Aorta (tissue), 1 donor: ENCODE measurements around the gene PDE8A.

- PRO-cap: no peak
These were observed 888 bp upstream of the SLC28A1 start for GRCh38 chr15:84883360-84884188.

GRCh38 chr15:84886315-84887109 is 2.0 kb downstream of the SLC28A1 start:
- PRO-cap: no peak

DNA sequence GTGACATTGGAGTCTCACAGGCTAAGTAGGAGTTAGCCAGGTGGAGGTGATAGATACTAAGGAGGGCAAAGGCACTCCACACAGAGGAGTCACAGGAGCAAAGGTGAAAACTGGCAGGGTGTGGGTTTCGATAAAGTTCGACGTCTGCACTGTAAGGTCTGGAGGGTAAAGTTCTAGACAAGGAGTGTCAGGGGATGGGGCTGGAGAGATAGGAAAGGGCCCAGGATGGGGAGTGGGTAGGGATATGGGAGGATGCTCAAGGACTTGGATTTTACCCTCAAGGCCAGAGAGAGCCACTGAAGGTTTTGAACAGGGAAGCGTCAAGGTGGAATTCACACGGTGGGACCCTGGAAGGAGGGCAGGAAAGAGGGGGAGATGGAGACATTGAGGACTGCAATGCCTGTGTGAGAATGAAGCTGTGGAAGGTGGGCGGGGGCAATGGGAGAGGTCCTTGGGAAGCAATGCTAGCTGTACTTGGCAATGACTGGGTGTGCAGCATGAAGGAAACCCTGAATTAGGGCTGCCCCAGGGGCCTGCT is 6.4 kb downstream of the SLC28A1 start:
- PRO-cap: no peak

DNA sequence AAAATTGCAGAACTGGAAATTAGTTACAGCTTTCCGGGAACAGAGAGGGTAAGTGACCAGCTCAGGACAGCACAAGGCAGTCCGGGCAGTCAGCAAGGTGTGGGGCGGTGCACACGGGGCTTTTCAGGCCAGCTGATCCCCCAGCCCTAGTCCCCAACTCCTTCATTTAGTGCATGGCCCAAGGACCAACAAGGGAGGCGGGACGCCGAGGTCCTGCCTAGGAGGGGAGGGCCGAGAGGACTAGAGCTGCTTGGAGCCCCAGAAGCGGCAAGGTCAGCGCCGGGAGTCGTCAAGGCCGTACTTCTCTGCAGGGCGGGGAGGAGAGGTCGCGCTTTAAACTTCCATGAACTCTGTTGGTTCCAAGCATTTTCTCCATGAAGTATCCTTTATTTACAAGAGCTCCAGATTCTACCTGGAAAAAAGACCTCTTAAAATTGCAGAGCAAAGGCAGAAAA is 2.0 kb upstream of the PDE8A start:
- PRO-cap: no peak

GRCh38 chr15:84981571-84982373 is at the start of gene PDE8A:
TSS of gene PDE8A (plus strand) at chr15:84981856.
- PRO-cap: unidirectional peak, plus-strand start at chr15:84981681; bidirectional peak, plus-strand start at chr15:84981856, minus-strand start at chr15:84981801

DNA sequence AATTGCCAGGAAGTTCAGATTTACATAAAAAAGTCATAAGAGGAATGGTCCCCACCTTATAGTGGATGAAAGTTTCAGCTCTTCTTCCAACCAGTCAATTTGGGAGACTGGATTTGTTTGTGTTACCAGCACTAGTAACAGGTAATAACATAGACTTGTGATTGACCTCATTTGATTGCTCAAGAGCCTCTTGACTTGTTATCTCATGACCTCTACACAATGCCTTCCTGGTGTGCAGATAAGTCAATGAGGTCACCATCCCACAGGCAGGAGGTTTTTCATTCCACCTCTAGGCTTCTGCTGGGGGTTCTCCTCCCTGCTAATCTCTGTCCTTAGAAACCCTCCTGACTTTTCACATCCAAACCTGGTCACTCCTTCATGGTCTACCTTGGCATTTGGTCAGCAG is 33.7 kb upstream of the AKAP13 start:
- PRO-cap: no peak

DNA sequence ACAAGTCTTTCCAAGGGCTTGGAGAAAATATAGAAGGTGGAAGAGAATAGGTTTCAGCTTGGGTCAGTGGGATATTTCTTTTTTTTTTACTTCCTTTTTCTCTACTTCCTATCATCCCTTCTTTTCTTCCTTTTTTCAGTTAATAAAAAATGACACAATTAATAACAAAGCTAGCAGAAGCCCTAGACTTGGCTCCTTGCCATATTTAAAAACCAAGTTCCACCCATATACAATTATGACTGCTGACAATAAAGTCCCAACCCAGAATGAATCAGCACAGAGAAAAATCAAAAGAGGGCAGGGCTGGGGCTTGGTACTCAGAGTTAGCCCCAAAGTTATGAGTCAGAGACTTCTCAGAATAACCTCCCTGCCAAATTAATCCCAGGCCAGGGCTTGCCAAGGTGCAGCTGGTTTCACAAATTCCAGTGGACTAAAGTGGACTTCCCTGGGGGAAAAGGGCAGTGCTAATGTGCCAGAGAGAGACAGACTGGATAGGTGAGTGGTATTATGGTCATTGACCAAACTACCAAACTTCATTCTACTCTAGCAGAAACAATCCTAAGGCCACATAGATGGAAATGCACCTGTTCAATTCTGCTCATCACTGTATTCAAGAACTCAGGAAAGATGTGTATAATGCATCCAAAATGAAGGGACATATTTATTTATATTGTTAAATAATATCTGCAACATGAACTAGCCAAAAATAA is 22.4 kb upstream of the AKAP13 start:
- PRO-cap: no peak

GRCh38 chr15:85380232-85380469 is 252 bp upstream of the AKAP13 start:
- PRO-cap: bidirectional peak, plus-strand start at chr15:85380674, minus-strand start at chr15:85380371

DNA sequence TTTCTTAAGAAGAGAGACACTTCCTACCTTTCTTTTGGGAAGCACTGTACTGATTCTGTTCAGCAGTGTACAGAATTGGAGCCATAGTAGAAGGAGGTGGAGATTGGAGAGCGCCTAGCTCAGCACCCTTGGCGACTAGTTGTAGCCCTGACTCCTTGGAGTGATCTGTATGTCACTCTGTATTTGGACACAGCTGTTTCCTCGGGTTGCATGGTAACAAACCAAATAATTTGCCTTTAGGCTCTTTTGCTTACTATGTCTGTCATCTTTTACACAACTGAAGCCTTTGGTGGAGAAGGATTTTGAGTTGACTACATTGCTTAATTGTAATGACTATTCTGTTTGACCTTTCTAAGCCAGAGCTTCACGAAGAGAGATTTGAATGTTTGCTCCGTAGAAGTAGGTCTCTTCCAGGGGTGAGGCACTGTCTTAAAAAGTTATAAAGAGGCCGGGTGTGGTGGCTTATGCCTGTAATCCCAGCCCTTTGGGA is 77.1 kb downstream of the AKAP13 start:
- PRO-cap: no peak

GRCh38 chr15:85543541-85544437 is 163.4 kb downstream of the AKAP13 start:
- PRO-cap: no peak

DNA sequence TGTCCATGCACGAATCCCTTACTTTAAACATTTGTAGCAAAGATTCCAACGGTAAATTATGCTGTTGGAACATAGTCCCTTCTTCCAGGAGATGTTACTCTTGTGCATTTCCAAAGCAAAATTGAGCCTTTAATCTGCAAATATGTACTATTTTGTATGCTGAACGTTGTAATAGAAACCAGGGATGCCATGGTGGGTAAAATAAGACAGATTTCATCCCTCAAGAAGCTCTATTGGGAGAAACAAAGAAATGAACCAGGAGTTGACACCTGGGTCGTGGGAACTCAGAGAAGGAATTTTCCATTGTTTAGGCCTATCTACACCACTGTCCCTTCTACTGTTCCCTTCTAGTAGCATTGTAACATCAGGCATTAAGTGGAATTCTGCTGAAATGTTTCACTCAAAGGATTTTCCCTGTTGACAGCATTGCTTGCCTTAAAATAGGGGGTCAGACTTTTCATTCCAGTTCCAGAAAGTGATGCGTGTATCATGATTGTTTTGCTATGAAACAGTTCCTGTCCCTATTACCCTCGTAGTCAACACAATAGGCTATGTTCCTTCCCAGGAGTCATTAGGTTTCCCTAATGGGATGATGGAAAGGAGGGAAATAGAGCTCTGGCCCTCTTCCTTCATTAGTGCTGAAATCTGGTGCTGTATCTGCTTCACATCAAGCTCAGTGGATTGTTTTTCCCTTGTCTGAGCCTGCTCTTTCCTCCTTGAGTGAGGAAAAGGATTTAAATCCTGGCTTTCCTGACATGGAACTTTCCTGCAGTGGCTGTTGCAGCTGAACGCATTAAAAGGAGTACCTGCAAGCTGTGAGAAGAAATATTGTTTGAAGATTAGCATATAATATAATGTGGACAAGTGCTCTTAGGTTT is 196.0 kb downstream of the KLHL25 start:
- PRO-cap: no peak

- PRO-cap: no peak
These were observed 189.6 kb downstream of the KLHL25 start for GRCh38 chr15:85605124-85605543.

- PRO-cap: no peak
These were observed 154.6 kb downstream of the KLHL25 start for GRCh38 chr15:85640033-85640534.

DNA sequence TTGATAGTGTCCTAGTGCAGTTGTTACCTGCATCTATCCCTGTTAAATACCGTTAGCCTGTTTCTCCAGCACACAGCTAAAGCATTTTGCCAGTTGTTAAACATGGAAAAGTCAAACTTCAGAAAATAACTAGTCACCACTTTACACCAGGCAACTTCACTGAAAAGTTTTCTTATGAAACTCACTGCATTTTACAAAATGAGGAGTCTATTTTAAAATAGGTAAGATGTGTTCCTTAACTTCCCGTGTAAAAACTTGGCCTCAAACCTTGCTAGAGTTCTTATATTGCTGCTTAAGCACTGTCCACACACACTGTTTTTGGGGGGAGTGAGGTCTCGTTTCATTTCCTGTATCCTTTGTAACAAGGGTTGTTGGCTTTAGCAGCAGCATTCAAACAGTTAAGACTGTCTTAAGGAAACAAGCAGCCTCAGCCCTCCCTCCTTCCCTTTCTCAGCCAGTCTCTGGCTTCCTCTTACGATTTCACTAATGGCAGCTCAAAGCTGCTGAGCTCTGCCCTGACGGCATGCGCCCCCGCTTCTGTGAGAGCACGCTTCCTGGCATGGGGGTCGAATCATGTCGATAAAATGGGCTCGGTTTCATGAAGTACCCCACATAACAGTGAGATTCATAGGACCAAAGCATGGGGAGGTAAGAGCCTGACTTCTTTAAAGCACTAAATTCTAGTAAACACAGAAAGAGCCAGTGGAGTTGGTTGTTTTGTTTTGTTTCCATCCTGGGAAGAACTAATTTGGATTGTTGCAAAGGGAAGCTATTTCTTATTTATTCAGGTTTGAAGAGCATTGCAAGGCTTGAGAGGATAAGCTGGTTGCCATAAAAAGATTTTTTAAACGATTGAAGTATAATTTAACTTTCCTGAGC is 105.0 kb downstream of the KLHL25 start:
- PRO-cap: unidirectional peak, plus-strand start at position 497 of the sequence

GRCh38 chr15:85794977-85795408 is 268 bp upstream of the KLHL25 start:
- PRO-cap: no peak

GRCh38 chr15:85800506-85800982 is 5.8 kb upstream of the KLHL25 start:
- PRO-cap: no peak

- PRO-cap: no peak
These were observed 44.0 kb upstream of the KLHL25 start for GRCh38 chr15:85838634-85839269.

GRCh38 chr15:85840433-85840930 is 45.8 kb upstream of the KLHL25 start:
- PRO-cap: no peak

GRCh38 chr15:86630927-86631352 is 551.3 kb downstream of the AGBL1 start:
- PRO-cap: no peak

- PRO-cap: no peak
These were observed 837.0 kb downstream of the AGBL1 start for GRCh38 chr15:86916634-86917106.